Umbilical cord (tissue), 2 donors: ENCODE results near the genes ACHE, AP1S1 and VGF.

DNA sequence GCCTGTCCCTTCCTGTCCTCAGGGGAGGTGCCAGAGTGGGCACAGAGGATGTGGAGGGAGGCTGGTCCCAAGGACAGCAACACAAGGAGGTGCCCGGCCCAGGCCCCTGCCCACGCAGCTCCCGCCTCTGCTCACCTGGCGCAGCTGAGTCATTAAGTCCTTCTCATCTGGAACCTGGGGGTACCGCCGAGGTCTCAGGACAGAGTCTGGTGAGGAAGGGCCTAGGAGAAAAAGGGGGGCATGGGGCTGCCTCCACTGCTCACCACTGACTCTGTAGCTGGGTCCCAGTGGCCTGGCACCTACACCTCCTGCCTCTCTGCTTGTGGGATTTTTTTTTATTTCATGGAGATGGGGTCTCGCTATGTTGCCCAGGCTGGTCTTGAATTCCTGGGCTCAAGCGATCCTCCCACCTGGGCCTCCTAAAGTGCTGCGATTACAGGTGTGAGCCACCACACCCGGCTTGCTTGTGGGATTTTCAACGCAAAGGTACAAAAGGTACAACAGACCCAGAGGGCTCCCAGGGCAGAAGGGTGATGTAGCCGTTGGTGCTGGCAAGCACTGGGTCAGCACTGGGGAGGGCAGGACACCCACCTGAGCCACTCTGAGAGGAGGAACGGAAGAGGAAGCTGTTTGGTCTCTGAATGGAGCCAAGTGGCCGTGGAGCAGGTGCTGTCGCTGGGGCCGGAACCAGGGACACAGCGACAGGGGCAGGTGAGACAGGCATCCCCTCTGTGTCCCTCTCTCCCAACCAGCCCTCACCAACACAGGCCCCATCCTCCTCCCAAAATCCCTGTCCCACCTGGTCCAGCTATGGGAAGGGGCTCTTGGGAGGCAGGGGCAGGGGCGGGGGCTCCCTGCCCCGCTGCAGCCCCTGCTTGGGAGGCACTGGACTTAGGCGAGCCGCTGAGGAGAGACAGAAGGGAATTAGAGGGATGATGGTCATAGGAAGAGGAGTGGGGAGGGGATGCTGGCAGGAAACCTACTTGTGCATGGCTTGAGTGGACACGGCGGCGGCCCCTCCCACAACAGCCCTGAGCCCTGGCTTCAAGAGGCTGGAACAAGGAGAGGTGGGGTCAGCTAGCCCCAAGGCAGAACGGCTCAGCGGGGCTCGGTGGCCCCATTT lies 2.8 kb upstream of the SAP25 start:
- RAMPAGE, long total RNA = no peak

- RAMPAGE, long total RNA = no peak
Measured at GRCh38 chr7:100582335-100583031, 3.4 kb downstream of the LRCH4 start.

DNA sequence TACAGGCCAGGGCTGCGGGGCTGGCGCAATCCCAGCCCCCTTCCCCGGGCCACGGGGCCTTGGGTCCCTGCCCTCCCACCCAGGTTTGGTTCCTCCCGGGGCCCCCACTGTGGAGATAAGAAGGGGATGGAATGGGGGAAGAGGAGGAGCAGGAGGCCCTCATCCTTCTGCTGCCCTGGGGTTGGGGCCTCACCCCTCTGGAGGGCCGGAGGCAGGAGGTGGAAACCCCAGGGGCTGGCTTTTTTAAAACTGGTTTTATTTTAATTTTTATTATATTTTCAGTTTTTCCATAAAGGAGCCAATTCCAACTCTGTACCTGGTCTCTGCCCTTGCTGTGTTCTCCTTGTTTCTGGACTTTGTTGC lies 5.3 kb downstream of the GNB2 start:
- RAMPAGE, long total RNA = no peak

- RAMPAGE, long total RNA = no peak
Measured at GRCh38 chr7:100720922-100721729, 858 bp downstream of the EPO start.

GRCh38 chr7:100722461-100722958 lies 2.2 kb downstream of the EPO start:
- RAMPAGE, long total RNA = no peak

DNA sequence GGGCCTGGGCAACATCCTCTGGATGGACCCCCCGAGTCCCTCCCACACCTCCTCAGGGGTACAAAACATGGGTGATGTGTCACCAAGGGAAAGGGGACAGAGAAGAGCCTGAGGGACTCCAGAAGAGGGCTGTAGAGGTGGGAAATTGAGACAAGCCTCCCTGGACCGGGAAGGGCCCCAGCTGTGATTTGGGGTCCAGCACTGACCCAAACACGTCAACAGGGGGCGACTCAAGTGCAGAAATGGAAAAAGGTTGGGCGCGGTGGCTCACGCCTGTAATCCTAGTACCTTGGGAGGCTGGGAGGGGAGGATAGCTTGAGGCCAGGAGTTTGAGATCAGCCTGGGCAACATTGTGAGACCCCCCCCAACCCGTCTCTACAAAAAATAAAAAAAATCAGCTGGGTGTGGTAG lies 26.1 kb downstream of the EPHB4 start:
- RAMPAGE, long total RNA = no peak

GRCh38 chr7:100807171-100807990 lies 19.9 kb downstream of the EPHB4 start:
- RAMPAGE, long total RNA = no peak

DNA sequence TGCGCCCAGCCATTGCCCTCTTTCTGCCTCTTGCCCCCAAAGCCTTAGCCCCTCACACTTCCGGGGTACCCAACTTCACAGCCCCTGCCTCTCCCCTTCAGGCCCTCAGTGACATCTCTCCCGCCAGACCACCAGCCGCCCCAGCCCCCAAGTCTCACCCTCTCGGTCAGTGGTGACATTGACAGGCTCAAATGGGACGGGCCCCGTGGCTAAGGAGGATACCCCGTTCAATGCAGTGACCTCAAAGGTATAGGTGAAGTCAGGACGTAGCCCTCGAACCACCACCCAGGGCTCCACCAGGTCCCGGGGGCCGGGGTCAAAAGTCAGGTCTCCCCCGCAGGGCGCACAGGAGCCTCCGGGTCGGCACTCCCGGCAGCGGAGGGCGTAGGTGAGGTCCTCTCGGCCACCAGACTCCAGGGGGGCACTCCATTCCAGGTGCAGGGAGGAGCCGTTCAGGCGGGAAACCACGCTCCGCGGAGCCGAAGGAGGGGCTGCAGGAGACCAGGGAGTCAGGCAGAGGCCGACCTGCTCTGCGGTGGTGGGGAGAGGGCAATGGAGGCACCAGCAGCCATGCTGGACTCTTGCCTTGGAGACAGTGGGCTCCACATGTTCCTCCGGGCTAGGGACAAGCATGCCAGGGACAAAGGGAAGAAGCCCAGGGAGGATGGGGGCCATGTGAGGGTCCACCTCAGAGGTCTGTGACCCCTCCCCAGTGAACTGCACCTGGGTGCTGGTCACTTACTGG lies 7.8 kb downstream of the EPHB4 start:
- RAMPAGE, long total RNA = no peak

DNA sequence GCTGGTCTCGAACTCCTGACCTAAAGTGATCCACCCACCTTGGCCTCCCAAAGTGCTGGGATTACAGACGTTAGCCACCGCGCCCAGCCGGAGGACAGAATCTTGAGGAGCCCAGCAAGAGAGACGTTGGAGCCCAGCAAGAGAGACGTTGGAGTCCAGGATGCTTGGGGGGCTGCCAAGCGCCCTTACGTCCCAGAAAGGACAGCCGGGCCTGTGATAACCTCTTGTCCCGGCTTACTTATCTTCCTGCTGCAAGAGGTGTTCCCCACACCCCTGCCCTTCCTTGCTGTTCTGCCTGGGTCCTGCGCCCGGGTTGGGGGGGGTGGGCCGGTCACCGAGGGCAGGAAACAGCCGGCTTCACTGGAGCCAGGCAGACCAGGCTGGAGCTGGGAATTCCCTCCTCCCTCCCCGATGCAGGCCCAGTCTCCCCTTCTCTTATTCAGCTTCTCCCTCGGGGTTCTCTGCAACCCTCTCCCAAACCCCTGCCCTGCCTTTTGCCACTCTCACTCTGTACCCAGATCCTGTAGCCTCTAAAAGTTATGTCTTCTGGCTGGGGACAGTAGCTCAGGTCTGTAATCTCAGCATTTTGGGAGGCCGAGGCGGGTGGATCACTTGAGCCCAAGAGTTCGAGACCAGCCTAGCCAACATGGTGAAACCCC lies 2.0 kb upstream of the EPHB4 start:
- RAMPAGE, long total RNA = no peak

GRCh38 chr7:100844491-100845266 lies 7.8 kb upstream of the SLC12A9 start:
- RAMPAGE, long total RNA = no peak

- RAMPAGE, long total RNA = no peak
Measured at GRCh38 chr7:100895436-100896477, at the start of gene ACHE. Gene ACHE (minus strand): TSS chr7:100895888.

DNA sequence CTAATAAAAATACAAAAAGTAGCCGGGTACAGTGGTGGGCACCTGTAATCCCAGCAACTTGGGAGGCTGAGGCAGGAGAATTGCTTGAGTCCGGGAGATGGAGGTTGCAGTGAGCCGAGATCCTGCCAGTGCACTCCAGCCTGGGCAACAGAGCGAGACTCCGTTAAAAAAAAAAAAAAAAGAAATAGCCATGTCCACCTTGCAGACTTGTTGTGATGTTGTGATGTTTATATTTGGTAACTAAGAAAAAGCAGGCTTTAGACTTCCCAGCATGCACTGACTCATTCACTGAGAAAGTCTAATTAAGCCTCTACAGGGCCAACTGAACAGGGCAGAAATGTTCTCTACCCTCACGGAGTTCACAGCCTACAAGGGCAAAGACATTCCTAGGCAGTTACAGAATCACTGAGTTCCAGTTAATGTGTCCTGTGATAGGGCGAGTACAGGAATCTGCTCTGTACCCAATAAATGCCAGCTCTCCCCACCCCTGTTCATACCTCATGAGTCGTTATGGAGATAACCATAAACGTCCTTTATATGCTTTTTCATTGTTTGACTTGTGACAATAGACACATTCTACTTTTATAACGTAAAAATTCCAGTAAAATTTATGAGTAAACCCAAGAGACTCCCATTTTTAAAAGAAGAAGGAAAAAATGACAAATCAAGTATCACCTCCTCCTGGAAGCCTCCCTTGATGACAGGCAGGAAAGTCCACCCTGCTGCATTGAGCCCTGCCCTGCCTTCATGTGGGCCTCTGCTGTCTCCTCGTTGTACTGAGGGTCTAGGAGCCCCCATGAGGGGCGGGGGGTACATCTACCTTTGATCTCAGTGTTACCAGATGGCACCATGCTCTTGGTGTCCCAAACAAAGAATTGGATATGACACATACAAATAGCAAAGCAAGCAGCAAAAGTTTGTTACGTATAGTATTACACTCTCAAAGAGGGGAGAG lies 14.2 kb downstream of the MUC12 start:
- RAMPAGE, long total RNA = no peak

- RAMPAGE, long total RNA = no peak
Measured at GRCh38 chr7:101089390-101090151, 4.3 kb downstream of the TRIM56 start.

DNA sequence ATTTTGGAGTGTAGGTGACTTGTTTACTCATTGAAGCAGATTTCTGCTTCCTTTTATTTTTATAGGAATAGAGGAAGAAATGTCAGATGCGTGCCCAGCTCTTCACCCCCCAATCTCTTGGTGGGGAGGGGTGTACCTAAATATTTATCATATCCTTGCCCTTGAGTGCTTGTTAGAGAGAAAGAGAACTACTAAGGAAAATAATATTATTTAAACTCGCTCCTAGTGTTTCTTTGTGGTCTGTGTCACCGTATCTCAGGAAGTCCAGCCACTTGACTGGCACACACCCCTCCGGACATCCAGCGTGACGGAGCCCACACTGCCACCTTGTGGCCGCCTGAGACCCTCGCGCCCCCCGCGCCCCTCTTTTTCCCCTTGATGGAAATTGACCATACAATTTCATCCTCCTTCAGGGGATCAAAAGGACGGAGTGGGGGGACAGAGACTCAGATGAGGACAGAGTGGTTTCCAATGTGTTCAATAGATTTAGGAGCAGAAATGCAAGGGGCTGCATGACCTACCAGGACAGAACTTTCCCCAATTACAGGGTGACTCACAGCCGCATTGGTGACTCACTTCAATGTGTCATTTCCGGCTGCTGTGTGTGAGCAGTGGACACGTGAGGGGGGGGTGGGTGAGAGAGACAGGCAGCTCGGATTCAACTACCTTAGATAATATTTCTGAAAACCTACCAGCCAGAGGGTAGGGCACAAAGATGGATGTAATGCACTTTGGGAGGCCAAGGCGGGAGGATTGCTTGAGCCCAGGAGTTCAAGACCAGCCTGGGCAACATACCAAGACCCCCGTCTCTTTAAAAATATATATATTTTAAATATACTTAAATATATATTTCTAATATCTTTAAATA lies 11.4 kb downstream of the SERPINE1 start:
- RAMPAGE, long total RNA = no peak

DNA sequence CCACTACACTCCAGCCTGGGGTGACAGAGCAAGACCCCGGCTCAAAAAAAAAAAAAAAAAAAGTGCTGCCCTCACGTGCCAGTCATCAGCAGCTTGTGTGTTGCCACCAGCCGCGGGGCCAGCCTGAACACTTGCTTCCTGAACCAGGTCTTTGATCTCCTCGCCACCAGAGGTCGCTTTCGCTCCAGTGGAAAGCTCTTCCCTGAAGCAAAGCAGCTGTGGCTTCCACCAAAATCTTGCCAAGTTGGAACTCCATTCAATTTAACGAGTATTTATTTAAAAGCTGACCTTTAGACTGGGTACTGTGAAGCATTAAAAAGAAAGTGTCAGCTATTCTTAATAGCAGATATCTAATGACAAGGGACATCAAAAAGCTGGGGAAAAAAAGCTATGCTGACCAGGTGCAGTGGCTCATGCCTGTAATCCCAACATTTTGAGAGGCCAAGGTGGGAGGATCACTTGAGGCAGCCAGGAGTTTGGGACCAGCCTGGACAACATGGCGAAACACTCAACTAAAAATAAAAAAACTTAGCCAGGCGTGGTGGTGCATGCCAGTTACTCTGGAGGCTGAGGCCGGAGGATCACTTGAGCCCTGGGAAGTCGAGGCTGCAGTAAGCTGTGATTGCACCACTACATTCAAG lies 10.1 kb upstream of the AP1S1 start:
- RAMPAGE, long total RNA = no peak

DNA sequence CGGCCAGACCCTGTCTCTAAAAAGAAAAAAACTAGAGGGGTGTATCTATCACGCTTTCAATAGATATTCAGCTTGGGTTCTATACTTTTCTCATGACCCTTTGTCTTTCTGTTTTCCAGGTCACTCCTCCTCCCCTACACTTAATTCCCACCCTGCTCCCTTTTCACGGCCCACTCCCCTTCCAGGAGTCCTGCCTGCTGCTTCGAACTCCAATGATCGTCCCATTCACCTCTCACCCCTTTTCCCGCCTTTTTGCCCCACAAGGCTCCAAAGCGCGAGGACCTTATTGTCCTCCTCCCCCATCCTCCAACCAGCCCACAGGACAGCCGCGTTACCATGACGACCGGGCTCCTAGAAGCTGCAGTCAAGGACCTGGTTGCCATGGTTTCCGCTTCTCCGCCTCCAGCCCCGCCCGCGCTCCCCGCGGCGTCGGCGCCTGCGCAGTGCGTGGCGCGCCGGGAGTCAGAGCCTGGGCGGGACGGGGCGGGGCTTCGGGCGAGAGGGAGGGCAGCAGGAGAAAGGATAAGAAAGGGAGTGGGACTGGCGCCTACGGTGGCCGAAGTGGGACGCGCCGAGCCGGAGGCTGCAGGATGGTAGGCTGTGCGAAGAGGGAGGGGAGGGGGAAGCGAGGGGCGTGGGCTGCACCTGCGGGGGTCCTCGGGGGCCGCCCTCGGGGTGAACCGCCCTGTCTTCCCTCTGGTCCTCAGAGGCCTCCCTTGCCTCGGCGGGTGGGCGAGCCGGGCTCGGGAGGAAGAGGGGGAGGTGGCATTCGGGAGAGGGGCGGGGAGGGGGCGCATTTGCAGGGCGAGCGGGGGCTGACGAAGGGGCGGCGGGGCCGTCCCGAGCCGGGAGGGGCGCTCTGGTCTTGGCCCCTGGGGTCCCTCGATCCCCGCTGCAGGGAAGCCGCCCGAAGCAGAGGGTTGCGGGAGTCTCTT lies at the start of gene AP1S1:
Gene AP1S1 (plus strand): TSS at position 552 of the 935 bp plus-strand sequence.
- RAMPAGE, long total RNA = no peak

DNA sequence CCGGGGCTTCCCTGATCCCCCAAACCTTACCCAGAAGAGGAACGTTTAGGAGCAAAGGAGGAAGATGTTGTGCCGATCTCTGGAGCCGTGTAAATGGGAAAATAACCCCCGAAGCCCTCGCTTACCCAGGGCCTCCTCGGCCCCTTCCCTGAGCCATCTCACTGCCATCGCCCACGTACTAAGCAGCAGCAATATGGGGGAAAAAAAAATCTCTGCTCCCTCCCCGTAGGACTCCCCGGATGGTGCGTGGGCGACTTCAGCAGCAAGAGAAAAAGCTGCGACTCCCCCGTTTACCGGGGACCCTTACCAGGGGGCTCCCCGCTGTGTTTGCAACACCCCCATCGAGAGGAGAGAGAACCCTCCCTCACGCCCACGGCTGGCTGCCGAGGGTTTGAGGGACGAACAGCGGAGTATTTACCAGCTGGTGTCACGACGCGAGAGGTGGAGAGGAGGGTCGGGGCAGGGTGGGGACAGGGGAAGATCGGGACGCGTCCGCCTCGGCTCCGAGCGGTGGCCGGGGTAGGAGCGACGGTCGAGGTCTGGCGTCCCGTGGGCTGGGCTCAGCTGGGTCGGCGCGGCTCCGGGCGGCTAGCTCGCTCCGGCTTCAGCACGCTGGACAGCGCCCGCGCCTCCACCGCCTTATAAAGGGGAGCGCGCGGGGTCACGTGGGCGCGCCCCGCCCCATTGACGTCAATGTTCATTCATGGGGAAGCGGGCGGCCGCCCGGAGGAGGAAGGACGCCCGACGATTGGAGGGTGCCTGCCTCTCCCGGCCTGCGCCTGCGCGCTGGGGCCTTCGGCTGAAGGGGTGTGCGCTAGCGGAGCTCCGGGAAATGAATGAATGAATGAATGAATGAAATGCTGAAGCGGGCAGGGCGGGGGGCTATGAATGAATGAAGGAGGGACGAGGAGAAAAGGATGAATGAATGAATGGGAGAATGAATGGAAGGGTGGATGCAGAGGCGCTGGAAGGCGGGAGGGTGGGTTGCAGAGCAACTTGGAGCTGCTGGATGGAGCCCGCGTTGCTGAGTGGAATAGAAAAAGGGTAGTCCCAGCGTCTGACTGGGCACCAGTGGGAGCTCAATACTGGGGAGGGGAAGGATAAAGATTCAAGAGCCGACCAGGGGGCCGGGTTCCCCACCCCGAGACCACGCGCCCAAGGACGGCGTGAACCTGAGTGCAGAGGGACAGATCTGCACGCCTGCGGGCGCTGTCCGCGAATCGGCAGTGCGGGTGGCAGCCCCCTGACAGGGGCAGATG lies at the start of gene VGF:
Gene VGF (minus strand): TSS at position 614 of the 1,259 bp plus-strand sequence.
- RAMPAGE, long total RNA = no peak

- RAMPAGE, long total RNA = no peak
Measured at GRCh38 chr7:101169789-101170317, 4.5 kb upstream of the VGF start.

GRCh38 chr7:101182647-101183015 lies 2.5 kb upstream of the NAT16 start:
- RAMPAGE, long total RNA = no peak

- RAMPAGE, long total RNA = no peak
Measured at GRCh38 chr7:101216692-101217158, 656 bp downstream of the PLOD3 start.